Heart right ventricle (tissue), 2 donors: ENCODE measurements around the gene IQCE.

DNA sequence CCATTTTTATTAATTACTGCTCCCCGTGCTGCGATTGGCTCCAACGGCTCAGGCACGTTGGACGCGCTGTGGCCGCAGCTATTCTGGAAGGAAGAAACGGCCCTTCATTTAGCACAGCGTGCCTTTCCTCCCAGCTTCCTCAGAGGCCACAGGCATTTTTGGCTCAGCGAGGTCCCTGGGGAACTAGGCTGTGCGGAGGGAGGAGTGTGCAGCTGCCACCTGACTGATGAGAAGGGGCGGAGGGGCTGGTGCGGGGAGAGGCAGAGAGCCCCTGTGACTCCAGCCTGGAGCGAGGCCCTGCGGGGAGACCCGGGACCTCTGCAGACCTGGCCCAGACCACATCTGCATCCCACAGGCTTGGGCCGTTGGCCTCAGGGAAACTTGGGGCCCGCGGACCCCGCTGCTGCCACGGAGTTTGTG is 22.8 kb upstream of the ELFN1 start:
- PRO-cap, 2 experiments: no peak in any of the 2 experiments

DNA sequence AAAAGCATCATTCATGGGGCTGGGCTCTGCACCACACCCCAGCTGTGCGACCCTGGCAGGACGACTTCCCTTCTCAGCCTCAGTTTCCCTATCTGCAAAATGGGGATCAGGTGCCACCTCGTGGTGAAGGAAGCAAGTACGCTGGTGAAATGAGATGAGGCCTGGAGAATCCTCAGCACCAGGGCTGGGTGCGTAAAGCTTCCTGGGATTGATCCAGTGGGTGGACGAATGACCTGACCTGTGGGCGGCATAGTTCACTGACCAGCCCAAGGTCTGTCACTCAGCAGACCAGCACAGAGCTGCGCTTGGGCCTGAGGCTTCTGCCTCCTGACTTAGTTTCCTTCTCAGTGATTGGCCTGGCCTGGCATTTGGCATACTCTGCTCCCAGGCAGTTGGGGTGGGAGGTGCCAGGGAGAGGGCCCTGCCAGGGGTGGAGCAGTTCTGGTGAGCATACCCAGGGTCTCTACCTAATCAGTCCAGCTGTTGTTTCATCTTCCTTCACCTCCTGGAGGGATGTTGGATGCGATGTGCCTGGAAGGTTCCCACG is 38.1 kb downstream of the ELFN1 start:
- PRO-cap, 2 experiments: no peak in any of the 2 experiments

- PRO-cap, 2 experiments: no peak in any of the 2 experiments
These were observed 147.5 kb downstream of the ELFN1 start for GRCh38 chr7:1817159-1818314.

GRCh38 chr7:1916024-1916634 is 246.1 kb downstream of the ELFN1 start:
- PRO-cap, 2 experiments: no peak in any of the 2 experiments

DNA sequence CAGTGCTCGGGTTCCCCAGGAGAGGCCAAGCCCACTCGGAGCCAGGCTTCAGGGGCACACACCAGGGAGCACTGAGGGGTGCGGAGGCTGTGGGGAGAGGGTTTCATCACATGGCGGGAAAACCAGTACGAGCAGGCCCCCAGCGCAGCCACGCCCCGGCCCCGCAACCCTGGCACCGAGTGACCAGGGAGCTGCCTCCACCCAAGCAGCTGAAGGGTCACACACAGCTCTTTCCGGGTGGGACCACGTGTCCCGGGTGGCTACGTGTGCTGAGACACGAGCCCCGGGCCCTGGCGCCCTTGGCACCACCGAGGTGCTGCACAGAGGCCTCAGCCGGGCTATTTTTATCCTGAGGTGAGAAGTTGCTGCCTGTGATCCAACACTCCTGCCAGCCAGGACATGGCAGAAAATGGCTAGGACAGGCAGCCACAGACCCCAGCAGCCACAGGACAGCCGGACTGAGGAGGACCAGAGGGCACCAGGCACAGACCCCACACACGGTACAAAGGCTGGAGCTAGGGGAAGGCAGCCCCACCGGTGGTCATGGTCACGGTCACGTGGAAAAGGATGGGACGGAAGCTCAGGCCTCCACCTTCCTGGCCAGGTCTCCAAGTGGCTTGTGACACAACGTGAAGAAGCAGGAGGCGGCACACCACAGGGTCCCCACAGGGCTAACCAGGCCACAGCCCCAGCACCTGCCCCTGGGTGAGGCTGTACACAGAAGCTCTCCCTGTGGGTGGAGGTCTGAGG is 223.7 kb downstream of the MAD1L1 start:
- PRO-cap, 2 experiments: peak in 1 of 2 experiments; most common plus-strand start position 395 of the sequence (in 1); most common minus-strand start position 199 of the sequence (in 1)

DNA sequence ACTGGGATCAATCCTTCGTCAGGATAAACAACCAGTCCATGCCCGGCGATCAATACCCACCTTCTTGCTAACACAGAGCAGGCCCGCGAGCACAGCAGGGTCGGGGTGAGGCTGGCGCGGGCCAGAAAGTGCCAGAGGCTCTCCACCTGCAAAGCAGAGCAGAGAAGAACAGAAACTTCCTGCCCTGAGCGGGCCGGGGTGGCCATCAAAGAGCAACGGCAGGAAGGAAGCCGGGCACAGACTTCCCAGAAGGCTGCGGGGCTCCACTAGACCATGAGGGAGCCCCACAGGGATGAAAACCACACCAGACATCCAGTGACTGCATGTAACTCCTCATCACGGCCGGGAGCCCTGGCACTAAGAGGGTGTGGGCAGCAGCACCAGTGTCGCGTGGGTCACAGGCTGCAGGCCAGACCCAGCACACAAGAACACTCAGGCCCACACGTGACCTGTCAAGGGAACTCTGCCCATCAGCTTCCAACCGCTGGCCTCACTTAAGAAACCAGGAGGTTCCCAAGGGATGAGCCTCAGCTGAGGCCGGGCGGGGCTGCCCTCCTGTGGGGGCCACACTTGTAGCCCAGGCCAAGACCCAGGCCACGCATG is 166.2 kb downstream of the MAD1L1 start:
- PRO-cap, 2 experiments: no peak in any of the 2 experiments

DNA sequence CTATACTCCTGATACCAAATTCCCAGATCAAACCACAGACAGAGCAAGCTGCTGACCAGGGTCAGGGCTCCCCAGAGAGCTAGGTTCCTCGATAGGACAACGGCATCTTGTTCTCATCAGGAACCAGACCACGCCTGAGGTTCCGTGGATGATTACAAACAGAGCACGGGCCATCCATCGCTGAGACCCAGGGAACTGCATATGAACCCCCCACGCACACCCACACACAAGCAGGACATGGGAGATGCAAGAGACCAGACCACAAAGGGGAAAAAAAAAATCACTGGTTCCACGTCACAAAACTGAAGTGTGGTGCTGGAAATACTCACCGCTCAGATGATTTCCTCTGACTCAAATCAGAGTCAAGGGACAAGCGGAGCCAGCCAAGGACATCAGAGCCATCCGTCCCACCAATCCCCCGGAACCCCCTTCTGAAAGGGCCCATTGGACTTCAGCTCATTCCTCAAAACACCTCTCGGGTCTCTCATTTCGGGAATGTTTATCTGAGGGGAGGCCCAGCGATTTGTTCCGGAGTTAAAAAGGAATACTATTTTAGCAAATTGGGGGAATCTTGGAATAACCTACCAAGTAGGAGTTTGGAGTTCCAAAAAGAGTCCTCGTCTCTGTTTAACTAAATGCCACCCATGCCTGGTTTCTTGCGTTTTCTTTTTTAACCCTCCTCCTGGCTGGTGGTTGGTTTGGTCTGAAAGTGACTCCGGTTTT is 15.1 kb downstream of the SNX8 start:
- PRO-cap, 2 experiments: peak in 1 of 2 experiments; most common plus-strand start position 354 of the sequence (in 1)

DNA sequence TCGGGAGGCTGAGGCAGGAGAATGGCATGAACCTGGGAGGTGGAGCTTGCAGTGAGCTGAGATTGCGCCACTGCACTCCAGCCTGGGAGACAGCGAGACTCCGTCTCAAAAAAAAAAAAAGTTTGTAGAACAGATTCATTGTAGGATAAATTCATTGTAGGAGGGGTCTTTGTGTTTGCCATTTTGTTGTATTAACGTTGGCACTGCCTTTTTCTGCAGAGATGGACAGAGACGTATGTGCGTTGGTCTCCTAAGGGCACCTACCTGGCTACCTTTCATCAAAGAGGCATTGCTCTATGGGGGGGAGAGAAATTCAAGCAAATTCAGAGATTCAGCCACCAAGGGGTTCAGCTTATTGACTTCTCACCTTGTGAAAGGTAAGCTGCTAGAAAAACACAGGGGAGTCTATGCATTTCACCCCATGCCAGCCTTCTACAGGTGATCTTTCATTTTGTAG is 9.6 kb downstream of the EIF3B start:
- PRO-cap, 2 experiments: no peak in any of the 2 experiments

GRCh38 chr7:2368628-2369713 is 14.3 kb downstream of the EIF3B start:
- PRO-cap, 2 experiments: no peak in any of the 2 experiments

GRCh38 chr7:2469437-2469853 is 6.8 kb downstream of the GRIFIN start:
- PRO-cap, 2 experiments: no peak in any of the 2 experiments

DNA sequence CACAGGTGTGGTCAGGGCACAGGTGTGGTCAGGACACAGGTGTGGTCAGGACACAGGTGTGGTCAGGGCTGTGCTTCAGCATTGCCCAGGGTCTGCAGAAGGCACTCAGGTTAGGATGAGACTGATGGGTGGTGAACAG is 17.7 kb upstream of the GRIFIN start:
- PRO-cap, 2 experiments: no peak in any of the 2 experiments

GRCh38 chr7:2522750-2523359 is 3.3 kb downstream of the LFNG start:
- PRO-cap, 2 experiments: no peak in any of the 2 experiments

DNA sequence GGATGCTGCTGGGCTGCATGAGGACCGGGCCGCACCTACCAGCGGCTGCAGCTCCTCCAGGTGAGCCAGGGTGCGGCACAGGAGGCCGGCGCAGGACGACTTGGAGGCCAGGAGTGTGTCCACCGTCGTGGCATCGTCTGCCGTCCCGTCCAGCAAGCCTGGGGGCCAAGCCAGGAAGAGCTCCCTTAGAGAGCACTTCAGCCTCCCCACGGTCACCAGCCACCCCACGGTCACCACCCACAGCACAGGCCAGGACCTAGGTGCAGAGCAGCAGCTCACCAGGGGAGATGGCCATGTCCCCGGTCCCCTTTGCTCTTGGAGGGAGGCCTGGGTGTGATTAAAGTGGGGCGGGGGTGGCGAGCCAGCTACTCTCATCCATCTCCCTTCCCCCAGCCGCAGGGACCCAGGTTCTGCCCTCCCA is 13.6 kb downstream of the BRAT1 start:
- PRO-cap, 2 experiments: no peak in any of the 2 experiments

DNA sequence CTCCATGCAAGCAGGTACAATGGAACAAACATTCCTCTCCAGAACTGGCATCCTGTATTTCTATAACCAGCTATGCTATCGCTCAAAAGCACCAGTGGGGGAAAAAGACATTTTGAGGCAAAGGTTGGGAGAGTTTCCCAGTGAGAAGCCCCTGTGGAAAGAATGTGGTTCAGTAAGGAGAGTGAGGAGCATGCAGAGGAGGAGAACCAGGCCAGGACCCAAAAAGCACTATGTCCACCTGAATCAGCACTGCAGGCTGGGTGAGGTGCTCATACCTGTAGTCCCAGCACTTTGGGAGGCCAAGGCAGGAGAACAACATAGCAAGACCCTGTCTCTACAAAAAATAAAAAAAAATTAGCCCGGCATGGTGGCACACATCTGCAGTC is 7.2 kb downstream of the BRAT1 start:
- PRO-cap, 2 experiments: no peak in any of the 2 experiments

- PRO-cap, 2 experiments: no peak in any of the 2 experiments
These were observed 617 bp upstream of the IQCE start for GRCh38 chr7:2558194-2558529.

DNA sequence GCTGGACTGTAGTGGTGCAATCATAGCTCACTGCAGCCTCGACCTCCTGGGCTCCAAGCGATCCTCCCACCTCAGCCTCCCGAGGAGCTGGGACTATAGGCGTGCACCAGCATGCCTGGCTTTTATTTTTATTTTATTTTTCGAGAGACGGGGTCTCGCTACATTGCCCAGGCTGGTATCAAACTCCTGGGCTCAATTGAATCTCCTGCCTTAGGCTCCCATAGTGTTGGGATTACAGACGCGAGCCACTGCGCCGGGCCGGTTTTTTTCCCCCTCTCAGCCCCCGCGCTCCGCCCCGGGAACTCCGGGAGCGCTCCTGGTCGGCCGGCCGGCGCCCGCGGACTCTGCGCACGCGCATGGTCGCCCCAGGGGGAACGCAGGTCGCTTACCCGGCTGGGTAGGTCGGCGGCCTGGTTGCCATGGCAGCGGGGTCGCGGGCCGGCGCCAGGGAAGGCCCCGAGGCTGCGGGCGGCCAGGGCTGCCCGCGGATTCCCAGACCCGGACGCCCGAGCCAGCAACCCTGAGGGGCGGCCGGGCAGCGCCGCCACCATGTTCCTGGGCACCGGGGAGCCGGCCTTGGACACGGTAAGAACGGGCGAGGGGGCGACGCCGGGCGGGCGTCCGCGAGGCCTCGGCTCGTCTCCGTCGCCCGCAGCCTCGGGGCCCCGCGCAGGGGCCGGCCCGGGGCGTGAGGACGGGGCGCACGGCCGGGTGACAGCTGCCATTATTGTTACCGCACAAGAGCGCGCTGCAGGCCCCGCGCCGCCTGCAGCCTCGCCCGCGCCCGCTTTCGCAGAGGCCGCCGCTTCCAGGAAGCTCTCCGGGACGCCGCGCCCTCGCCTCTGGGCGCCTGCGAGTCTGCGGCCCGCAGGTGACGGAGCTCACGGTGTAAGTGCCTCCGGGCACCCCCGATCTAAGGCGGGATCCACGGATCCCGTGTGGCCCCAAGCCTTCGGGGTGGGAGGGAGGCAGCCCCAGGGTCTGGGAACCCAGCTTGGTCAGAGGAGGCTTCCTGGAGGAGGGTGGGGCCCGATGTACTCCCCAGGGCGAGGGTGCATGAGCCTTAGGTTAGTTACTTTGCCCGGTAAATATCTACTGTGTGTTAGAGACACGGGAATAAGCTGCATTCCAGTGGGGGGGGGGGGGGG is at the start of gene IQCE:
Gene IQCE (plus strand): TSS at position 347 of the 1,148 bp plus-strand sequence.
- PRO-cap, 2 experiments: peak in 1 of 2 experiments; most common plus-strand start position 425 of the sequence (in 1); most common minus-strand start position 269 of the sequence (in 1)

- PRO-cap, 2 experiments: no peak in any of the 2 experiments
These were observed 11.5 kb upstream of the AMZ1 start for GRCh38 chr7:2676489-2676944.

DNA sequence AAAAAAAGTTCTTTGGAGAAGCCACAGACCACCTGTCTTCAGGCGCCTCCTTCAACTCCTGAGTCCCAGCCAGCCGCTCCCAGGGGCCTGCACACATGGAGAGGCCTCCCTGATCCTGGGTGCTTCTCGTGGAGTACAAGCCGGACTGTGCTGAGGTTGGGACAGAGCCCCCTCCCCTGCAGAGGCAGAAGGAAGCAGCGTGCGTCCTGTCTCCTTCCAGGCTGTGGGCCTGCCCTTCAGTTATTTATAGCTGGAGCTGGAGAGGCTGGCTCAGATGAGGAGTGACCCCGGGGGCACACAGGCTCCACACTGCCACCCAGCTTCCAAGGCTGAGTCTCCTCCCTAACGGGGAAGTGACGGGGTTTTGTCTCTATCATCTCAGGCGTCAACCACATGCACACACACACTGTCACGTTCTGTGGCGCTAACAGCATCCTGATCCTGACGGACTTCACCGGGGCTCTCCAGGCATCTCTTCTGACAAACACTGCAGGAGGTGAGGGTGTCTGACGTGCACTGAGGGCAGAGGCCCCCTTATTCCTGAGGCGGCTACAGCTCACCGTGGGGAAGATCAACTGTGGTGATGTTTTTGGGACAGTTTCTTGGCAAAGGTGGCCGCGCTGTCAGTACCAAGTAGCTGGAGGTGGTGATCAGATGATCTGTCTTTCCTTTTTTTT is 25.4 kb downstream of the AMZ1 start:
- PRO-cap, 2 experiments: peak in 1 of 2 experiments; most common minus-strand start position 237 of the sequence (in 1)

DNA sequence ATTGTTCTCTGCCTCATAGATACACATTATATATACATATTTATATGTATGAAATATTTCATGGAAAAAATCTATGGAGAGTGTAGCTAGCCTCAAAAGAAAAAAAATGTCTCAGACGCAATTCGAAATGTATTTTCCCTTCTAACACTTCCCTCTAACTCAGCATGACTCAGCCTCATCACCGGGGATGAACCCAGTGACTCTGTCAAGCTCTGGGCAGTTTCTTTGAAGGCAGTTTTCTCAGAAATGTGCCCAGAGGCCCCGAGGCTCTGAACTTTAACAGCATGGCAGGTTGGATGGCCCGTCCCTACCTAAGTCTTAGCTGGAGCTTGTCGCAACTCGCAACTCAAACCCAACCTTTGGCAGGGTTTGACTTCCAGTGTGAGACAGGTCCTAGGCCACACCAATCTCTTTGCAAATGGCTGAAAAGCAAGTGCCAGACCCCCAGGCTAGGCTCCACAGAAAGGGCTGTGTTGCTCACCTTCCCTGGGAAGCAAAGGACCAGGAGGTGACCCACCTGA is 86.9 kb downstream of the CARD11 start:
- PRO-cap, 2 experiments: no peak in any of the 2 experiments

DNA sequence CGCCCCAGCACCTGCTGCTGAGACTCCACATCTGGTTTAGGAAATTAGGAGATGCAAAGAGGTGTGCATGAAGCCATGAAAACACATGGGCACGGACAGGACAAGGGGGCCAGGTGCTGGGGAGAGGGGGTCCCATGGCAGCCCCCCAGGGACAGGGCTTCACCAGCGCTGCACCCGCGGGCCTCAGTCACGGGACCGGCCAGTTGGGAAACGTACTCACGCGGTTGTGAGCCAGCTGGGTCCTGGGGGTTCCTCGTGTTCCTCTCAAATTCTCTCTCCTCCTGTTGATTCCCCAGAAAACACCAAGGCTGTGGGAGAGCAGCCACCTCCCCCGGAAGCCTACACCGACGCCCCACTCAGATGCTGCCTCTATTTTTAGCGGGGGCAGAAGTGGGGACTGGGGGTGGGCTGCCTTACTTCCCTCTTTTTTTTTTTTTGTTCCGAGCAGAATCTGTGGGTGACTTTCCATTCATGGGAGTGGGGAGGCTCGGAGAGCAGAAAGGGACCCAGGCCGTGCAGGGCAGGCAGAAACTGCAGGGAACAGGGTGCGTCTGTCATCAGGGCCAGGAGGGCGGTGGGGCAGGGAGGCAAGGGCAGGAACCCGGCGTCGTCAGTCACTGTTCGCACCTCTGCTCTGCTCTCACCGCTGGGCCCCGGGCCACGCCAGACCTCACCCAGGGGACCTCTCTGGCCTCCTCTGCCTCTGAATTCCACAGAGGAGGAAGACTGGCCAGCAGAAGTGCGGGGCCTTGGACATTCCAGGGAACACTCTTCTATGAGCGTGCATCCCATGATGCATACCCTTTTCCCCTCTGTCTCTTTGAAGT is 63.2 kb downstream of the CARD11 start:
- PRO-cap, 2 experiments: no peak in any of the 2 experiments